SK-N-SH (cell line): ENCODE measurements around the genes BEND3 and SESN1.

GRCh38 chr6:106973617-106974343 is 749 bp downstream of the CD24 start:
- RRBS, result no CpG with 5 or more reads among the region's 55 CpGs
CAGE:
- cytosol, long polyA plus RNA, result no peak
- long polyA plus RNA, result no peak
- nucleus, long polyA plus RNA, result no peak

- RRBS, result 1% methylated on average over 46 of the region's 111 CpGs
CAGE:
- cytosol, long polyA plus RNA, result no peak
- long polyA plus RNA, result no peak
- nucleus, long polyA plus RNA, result no peak
These were observed at the start of gene BEND3 for GRCh38 chr6:107115197-107116135. TSS of gene BEND3 (minus strand) at chr6:107115515.

- RRBS, result no CpG with 5 or more reads among the region's 12 CpGs
CAGE:
- cytosol, long polyA plus RNA, result no peak
- long polyA plus RNA, result no peak
- nucleus, long polyA plus RNA, result no peak
These were observed 60.5 kb downstream of the SOBP start for GRCh38 chr6:107550260-107551052.

GRCh38 chr6:107819901-107820946 is 3.9 kb downstream of the SCML4 start:
- RRBS, result no CpG with 5 or more reads among the region's 19 CpGs
CAGE:
- cytosol, long polyA plus RNA, result no peak
- long polyA plus RNA, result no peak
- nucleus, long polyA plus RNA, result no peak

DNA sequence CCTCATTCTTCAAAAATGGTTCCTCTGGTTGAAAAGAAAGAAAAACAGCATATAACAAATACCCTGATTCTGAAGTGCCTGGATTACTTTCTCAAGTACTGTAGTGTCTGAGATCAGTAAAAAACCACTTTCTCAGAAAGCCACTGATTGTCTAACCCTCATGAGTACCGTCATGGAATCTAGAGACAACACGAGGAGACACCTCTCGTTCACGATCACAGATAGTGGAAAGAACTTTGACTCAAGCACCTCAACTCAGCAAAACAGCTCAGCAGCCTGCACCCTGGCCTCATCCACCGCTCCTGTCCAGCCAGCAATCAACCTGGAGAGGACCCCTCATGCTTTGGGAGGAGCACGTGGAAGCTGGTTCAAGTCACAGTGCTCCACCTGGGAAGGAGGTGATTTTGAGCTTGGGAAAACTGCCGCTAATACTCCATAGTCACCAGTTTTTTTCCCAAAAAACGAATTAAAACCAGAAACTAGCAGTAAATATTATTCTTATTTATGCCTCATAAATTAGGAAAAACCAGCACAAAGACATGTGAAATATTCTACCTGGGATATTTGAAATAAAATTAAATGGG is 970 bp downstream of the SCML4 start:
- RRBS, result no CpG with 5 or more reads among the region's 8 CpGs
CAGE:
- cytosol, long polyA plus RNA, result no peak
- long polyA plus RNA, result no peak
- nucleus, long polyA plus RNA, result no peak

DNA sequence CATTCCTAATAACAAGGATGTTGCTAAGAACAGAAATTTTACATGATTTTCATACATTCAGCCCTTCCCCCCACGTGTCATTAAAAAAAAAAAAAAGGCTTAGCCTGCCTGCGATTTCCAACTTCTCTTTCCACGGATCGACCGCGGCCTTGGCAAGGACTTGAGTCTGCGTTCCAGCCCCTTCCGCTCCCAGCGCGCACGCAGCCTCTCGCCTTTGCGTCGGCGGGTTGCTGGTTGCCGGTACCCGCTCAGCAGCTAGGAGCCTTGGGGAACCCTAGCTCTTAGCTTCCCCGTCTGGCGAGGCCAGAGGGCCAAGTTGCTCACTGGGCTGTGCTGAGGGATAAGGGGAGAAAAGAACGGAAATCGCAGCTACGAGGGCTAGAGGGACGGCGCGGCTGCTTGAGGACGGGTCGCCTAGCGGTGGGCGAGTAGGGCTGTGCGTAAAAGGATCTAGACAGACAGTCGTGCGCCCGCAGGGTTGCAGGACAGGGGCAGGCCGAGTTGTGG is 40.3 kb upstream of the OSTM1 start:
- RRBS, result no CpG with 5 or more reads among the region's 34 CpGs
CAGE:
- cytosol, long polyA plus RNA, result no peak
- long polyA plus RNA, result no peak
- nucleus, long polyA plus RNA, result no peak

DNA sequence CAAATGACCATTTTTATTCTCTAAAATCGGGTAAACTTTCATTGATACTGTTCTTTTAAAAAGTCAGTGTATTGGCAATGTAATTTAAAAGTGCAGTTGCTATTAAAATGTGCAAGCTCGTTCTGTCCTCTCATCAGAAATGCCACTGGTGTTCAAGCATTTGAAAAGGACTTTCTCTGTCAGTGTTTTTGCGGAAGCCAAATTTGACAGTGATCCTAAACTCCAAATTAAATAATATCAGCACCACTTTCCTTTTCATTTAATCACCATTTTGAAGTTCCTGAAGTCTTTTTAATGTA is 69.6 kb downstream of the AFG1L start:
- RRBS, result no CpG with 5 or more reads among the region's 3 CpGs
CAGE:
- cytosol, long polyA plus RNA, result no peak
- long polyA plus RNA, result no peak
- nucleus, long polyA plus RNA, result no peak

- RRBS, result 2% methylated on average over 28 of the region's 91 CpGs
CAGE:
- cytosol, long polyA plus RNA, result no peak
- long polyA plus RNA, result no peak
- nucleus, long polyA plus RNA, result no peak
These were observed 2.8 kb upstream of the FOXO3 start for GRCh38 chr6:108557742-108558438.

- RRBS, result 1% methylated on average over 28 of the region's 63 CpGs
CAGE:
- cytosol, long polyA plus RNA, result no peak
- long polyA plus RNA, result no peak
- nucleus, long polyA plus RNA, result no peak
These were observed 1.3 kb upstream of the FOXO3 start for GRCh38 chr6:108559339-108559870.

- RRBS, result no CpG with 5 or more reads among the region's 1 CpG
CAGE:
- cytosol, long polyA plus RNA, result no peak
- long polyA plus RNA, result no peak
- nucleus, long polyA plus RNA, result no peak
These were observed 36.0 kb downstream of the FOXO3 start for GRCh38 chr6:108596707-108597168.

GRCh38 chr6:108605402-108605969 is 44.8 kb downstream of the FOXO3 start:
- RRBS, result no CpG with 5 or more reads among the region's 4 CpGs
CAGE:
- cytosol, long polyA plus RNA, result no peak
- long polyA plus RNA, result no peak
- nucleus, long polyA plus RNA, result no peak

DNA sequence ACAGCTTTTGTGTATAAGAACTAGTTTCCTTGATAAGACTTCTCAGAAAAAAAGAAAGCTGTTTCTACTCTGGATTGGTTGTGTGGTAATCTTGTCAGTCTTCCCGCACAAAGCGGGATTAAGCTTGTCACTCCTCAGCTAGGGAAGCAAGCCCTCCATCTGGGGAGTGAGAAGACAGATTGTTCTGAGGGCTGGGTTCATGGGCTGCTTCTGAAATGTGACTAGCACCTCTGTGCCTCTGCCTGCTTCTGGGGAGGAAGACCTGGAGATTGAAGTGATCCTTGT is 75.1 kb downstream of the FOXO3 start:
- RRBS, result no CpG with 5 or more reads among the region's 2 CpGs
CAGE:
- cytosol, long polyA plus RNA, result no peak
- long polyA plus RNA, result no peak
- nucleus, long polyA plus RNA, result no peak

DNA sequence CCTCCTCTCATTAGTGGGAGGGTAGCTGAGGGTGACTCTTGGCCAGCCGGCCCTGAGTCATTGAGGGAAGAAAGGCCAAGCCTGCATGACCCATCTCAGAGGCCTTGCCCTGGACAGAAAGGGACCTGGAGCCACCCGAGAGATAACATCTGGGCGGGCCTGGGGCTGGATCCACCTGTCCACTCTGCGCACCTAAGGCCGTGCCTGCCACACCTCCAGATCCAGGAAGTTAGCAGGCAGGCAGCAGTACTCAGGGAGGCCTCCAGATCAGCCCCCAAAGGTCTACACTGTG is 115.7 kb upstream of the ARMC2 start:
- RRBS, result no CpG with 5 or more reads among the region's 5 CpGs
CAGE:
- cytosol, long polyA plus RNA, result no peak
- long polyA plus RNA, result no peak
- nucleus, long polyA plus RNA, result no peak

DNA sequence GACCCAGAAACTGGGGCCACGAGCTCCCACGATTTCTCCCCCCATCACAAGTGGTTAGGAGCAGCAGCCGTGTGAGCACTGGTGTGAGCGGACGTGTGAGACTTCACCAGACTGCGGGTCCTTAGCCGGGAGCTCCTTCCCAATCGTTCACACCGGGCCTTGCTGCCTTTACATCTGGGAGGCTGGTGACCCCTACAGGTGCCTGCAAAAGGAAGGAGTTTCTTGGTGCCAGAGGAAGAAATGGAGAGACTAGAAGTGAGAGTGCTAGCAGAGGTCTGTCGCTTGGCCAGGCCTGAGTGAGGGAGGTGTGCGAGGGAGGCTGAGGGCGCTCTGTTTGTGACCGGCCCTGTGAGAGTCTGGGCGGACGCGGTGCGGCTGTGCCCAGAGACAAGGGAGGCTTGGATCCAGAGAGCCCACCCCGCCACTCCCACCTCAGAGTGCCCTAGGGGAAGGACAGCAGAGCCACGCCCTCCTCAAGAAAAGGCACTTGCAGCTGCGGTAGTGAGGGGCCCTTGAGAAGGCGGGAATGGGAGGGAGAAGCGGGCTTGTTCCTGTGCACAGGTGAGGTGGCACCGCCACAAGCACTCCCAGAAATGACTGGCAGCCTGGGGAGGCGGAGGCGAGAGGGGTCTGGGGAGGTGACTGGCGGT is 10.0 kb upstream of the ARMC2 start:
- RRBS, result no CpG with 5 or more reads among the region's 26 CpGs
CAGE:
- cytosol, long polyA plus RNA, result no peak
- long polyA plus RNA, result no peak
- nucleus, long polyA plus RNA, result no peak

DNA sequence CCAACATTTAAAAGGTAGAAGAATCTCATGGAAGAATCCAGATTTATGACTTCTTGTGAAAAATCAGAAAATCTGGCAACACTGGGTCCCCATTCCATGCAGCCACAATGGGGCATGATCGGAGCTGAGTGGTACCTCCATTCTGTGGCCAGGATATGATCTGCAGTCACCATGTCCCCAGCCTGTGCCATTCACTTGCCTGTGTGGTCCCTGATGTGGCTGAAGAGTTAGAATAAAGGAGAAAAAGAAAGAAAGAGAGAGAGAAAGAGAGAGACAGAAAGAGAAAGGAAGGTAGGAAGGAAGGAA is 22.0 kb downstream of the ARMC2 start:
- RRBS, result no CpG with 5 or more reads among the region's 1 CpG
CAGE:
- cytosol, long polyA plus RNA, result no peak
- long polyA plus RNA, result no peak
- nucleus, long polyA plus RNA, result no peak

- RRBS, result no CpG with 5 or more reads among the region's 6 CpGs
CAGE:
- cytosol, long polyA plus RNA, result no peak
- long polyA plus RNA, result no peak
- nucleus, long polyA plus RNA, result no peak
These were observed 98.6 kb downstream of the ARMC2 start for GRCh38 chr6:108946667-108947389.

DNA sequence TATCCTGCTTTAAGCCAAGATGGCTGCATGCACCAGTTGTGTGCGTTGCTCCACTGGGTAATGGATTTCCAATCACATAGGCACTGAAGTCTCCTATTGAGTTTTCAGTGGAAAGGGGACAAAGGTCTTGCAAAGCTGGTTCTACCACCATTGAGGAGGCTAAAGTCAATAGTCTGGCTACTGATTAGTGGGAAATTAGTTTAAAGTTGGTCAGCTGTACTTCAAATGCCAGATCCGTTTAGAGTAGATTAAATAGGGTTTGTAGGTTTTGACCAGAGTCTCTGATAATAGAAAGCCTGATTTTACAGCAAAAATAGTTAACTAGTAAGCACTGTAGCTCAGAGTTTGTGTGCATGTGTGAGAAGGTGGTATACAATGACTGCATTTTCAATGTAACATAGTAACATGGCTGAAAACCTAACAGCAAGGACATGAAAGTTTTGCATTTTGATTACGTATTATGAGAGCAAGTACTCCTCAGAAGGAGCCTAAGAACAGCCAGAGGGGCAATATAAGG is 104.8 kb downstream of the SESN1 start:
- RRBS, result no CpG with 5 or more reads among the region's 3 CpGs
CAGE:
- cytosol, long polyA plus RNA, result no peak
- long polyA plus RNA, result no peak
- nucleus, long polyA plus RNA, result no peak

- RRBS, result no CpG with 5 or more reads among the region's 4 CpGs
CAGE:
- cytosol, long polyA plus RNA, result no peak
- long polyA plus RNA, result no peak
- nucleus, long polyA plus RNA, result no peak
These were observed 88.2 kb downstream of the SESN1 start for GRCh38 chr6:109006444-109006858.

- RRBS, result no CpG with 5 or more reads among the region's 1 CpG
CAGE:
- cytosol, long polyA plus RNA, result no peak
- long polyA plus RNA, result no peak
- nucleus, long polyA plus RNA, result no peak
These were observed 11.0 kb downstream of the SESN1 start for GRCh38 chr6:109083521-109084075.

DNA sequence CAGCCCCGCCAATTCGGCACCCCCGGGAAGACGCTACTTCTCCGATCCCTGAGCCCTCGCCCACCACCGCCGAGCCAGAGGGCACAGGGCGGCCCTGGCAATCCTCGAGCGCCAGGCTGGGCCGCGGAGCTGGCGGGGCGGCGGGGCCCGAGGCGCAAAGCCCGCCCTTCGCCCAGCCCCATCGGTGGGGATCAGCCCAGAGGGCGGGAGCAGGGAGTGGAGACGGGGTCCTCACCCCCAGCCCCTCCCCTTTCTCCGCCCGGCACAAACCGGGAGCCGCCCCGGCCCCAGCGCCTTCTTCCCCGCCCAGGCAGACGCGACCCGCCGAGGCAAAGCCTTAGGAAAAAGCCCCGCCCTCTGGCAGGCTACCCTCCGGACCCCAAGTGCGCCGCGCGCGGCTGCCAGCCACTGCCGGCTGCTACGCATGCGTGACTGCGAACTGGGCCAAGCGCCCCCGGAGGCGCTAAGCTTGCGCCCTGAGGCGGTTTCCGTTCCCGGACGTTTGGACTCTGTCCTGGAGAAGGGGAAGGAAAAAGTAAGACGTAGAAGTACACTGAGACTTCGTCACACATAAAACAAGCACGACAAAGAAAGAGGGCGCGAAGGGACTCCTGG is at the start of gene SESN1:
SESN1 (minus strand) TSS at position 130 of the 615 bp plus-strand sequence.
- RRBS, result 1% methylated on average over 20 of the region's 58 CpGs
CAGE:
- cytosol, long polyA plus RNA, result no peak
- long polyA plus RNA, result no peak
- nucleus, long polyA plus RNA, result no peak